ENCODE measurements around a stretch of chr10.

DNA sequence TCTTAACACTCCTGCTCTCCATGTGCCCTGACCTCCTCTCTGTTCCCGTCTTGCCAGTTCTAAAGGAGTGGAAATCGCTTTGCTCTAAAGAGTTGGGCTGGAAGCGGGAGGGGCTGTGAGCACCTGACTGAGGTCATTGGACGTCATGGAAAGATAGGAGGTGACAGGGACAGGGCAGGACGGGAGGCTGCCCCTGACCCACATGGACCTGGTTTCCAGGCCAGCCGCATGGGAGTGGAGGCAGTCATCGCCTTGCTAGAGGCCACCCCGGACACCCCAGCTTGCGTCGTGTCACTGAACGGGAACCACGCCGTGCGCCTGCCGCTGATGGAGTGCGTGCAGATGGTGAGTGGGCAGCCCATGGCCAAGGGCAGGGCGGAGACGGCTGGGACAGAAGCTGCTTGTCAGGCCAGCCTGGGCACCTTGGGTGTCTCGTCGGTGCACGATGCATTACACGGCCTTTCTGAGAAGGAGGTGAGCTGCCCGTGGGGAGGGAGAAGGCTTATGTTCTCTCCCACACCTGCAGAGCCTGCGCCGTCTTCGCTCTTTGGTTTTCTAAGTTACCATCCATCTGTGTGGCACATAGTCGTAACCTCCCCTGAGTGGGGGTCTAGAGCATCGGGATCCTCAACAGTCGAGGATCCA, 41.9 kb downstream of the PFKP start:
- RRBS: no CpG with 5 or more reads among the region's 29 CpGs

DNA sequence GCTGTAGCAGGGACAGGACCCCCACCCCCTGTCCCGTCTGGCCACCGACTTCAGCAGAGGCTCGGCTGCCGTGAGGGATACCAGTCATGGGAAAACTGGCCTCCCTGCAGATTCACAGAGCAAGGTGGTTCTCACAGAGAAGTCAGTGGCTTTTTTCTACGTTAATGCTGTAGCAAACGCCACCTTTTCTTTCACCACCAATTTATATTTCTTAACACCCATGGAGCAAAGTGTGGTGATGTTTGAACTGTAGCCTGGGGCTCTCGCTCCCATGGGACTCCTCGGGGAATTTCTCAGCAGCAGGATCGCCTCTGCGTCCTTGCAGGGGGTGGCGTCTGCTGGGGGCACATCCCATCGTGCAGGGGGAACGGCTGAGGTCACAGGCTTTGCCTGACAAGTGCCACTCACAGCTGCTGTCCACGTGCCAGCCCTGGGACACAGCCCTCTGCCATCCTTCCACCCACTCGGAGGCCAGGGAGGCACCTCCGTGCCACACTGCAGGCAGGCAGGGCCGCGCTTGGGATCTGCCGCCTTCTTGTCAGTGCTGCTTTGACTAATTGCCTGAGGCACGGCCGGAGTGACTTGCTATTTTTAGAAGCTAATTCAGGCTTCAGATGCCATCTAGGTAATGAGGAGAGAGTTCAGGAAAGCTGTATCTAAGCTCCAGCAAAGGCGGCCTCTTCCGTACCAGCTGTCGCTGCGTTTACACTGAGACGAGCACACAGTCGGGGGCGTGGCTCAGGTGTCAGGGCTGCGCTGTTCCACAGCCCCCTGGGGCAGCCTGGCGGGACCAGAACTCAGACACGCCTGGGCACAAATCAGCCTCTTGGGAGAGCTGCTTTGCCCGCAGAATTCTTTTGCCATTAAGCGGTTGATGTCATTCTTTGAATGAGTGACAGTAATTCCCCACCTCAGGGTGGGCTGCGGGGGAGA, 45.8 kb downstream of the PITRM1 start:
- RRBS: no CpG with 5 or more reads among the region's 34 CpGs

- RRBS: no CpG with 5 or more reads among the region's 2 CpGs
These were observed 199.6 kb upstream of the PITRM1 start for GRCh38 chr10:3372142-3372569.

DNA sequence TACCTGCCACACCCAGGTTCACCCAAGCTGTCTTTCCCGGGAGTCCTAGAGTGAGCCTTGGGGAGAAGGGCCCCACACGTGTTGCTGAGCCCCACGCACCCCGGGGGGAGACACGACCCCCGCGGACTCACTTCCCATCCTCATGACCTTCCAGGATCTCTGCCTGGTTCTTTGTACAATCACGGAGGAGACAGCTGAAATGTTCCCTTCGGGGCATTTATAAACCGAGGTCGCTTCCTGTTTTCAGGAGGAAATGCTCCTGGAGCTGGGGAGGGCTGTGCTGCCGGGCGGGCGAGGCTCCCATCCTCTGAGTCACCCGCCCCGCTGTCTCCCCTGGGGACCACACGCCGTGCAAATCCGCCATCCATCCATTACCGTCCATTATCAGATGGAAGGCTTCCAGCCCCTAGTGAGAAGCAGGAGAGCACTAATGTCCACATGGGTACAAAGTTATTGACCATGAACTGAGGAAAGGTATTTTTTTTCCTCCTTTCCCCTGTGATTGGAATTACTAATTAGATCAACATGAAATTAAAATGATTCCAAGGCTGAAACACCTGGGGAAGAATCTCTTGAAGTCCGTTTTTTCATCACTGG, 251.9 kb upstream of the PITRM1 start:
- RRBS: 95% methylated on average over 4 of the region's 21 CpGs

- RRBS: no CpG with 5 or more reads among the region's 6 CpGs
These were observed 295.7 kb upstream of the PITRM1 start for GRCh38 chr10:3468071-3468799.

- RRBS: no CpG with 5 or more reads among the region's 4 CpGs
These were observed 44.5 kb downstream of the KLF6 start for GRCh38 chr10:3740383-3741040.

- RRBS: no CpG with 5 or more reads among the region's 3 CpGs
These were observed 42.7 kb downstream of the KLF6 start for GRCh38 chr10:3742322-3742751.

GRCh38 chr10:3757983-3758452, 27.0 kb downstream of the KLF6 start:
- RRBS: 80% methylated on average over 1 of the region's 8 CpGs

DNA sequence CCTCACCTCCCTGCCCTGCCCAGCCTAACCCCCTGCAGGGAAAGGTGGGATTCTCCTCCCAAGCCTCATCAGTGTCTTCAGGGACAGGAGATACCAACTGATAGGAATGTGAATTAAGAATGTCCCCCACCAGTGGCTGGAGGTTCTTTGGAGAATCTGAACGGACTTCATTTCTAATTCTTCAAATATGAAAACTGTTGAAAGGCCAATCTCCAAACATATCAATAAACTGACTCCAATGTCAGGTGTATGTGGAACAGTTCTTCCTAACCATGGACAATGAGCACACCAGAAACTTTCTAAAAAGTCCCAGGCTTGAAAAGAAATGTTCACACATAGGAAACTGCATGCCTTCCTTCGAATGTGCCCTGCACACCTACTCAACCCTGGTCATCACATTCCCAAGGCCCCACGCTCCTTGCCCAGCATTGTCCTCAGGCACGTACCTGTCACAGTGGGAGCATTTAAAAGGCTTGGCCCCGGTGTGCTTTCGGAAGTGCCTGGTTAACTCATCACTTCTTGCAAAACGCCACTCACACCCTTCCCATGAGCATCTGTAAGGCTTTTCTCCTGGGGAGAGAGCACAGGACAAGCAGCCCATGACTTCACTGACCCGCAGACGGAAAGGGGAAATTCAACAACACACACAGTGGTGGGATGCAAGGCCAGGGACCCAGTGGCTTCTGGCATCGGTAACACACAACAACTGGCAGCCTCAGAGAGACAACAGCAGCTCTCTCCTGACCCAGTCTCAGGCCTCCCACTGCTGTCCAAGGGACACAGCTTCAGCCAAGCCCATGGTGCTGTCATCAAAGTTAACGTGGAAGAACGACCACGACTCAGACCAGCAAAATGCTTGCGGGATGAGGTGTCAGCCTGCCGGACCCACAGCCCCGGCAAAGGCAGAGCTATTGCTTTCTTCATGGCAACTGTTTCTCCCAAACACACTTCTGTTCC, 5.1 kb downstream of the KLF6 start:
- RRBS: no CpG with 5 or more reads among the region's 16 CpGs

DNA sequence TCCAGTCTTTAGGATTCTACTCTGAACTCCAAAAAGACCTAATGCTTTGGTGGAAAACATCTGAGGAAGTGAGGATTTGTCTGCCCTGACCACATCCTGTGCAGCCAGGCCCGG, 3.7 kb downstream of the KLF6 start:
- RRBS: 13% methylated on average over 1 of the region's 1 CpG

- RRBS: no CpG with 5 or more reads among the region's 9 CpGs
These were observed 18.2 kb upstream of the KLF6 start for GRCh38 chr10:3803193-3803686.

- RRBS: no CpG with 5 or more reads among the region's 6 CpGs
These were observed 144.7 kb upstream of the KLF6 start for GRCh38 chr10:3929717-3930104.

DNA sequence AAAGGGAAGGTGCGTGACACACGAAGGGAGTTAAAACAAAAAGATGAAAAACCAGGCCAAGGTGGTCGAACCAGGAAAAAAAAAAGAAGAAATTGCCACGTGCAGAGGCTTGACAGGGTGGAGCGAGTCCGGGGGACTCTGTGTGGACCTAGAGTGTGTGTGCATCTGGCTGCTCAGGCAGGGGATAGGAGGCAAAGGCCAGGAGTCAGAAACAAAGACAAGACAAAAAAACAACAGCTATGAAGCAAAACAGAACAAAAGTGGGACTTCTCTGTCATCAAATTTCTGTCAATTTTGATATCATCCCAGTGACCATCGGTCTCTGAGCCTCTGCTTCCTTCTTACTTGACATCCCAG, 206.9 kb upstream of the KLF6 start:
- RRBS: no CpG with 5 or more reads among the region's 7 CpGs

DNA sequence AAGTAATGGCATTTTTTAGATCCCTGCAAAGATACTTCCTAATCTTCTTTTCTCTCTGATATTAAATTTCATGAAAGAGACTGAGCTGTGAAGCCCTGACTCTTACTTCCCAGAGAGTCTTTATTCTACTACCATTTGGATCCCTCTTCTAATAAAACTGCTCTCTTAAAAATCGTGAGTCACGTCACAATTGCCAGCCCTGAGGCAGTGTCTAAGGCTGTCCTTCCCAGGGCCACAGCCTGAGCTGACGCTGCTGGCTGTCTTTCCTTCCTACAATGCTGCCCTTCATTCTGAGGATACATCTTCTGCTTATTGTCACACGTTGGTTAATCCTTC, 283.2 kb upstream of the KLF6 start:
- RRBS: no CpG with 5 or more reads among the region's 4 CpGs

DNA sequence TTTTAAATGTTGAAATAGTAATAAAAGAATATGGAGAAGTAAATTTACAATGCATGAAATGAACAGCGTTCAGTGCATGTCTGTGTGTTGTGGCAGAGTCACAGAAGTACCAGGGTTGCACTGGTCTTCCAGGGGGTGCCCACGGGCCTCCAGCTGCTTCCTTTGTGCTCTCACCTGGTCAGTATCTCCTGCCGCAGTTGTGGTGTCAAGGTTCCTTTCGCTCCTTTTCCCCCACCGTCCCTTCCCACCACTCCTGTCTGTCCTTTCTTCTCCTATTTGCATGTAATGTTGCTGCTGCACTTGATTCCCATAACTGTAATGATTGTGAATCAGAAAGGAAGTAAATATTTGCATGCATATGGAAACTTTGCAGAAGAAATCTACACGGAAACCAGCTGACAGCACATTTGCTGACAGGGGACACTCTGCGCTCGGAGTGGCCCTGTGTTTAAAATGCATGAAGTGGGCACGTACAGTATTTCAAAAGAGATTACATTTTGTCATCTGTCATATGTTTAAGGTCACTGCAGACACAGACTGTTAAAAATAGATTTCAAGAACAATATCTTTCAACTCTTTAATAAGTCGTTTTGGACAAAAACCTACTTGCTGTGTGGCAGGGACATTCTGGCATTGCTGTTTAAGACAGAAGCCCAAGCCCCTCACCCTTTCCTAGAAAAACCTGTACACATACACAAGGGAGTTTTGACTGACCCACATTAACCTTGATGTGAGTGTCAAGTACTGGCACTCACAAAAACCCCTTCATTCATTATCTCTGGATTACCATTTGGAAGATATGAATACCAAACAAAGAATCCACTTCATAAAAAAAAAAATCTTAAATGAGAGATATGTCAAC, 336.7 kb upstream of the KLF6 start:
- RRBS: no CpG with 5 or more reads among the region's 10 CpGs

GRCh38 chr10:4127976-4128417, 343.0 kb upstream of the KLF6 start:
- RRBS: no CpG with 5 or more reads among the region's 1 CpG

DNA sequence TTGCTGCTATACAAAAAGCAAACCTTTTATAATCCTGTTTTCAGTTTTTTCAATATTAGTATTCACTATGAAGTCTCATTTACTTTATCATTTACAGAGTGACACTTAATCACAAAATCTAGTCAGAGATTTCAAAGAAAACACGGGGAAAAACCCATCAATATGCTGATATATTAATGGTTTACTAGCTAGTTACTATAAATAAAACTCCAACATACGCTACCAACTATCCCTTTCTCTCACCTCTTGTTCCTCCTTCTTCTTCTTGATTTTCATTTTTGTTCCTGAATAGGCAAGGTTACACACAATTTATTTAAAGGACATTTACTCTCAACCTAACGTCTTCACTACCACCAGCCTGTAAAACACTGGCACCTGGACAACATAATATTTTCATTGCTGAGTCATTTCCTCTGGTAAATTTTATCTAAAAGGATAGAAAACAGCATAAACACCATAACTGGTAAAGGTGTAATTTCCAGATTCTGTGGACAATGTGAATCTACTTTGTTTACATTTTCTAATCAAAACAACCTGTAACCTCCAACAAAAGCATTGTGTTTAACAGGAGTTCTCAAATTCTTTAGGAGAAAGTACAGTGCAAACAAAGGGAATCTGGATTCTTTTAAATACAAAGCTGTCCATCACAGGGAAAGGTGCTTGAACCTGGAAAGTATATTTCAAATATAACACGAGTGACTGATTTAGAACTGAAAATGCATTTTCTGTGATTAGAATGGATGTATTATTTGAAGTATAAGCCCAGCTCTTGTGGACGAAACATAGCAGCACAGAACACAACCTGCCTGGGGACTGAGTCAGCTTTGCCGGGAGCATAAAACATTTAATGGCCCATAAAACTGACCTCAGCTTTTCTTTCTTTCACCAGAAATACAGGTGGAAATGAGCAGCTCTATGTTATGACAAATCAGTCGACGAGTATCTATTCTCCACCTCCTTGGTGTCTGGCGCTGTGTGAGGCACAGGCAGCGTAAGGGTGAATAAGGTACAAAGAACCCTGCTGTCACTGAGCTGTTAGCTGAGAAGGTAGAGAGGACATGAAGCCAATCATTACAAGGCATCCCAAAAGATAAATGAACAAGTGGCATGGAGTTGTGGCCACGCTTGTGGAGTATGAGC, 471.9 kb upstream of the AKR1E2 start:
- RRBS: no CpG with 5 or more reads among the region's 11 CpGs

- RRBS: no CpG with 5 or more reads among the region's 1 CpG
These were observed 62.1 kb upstream of the AKR1E2 start for GRCh38 chr10:4763935-4764309.

DNA sequence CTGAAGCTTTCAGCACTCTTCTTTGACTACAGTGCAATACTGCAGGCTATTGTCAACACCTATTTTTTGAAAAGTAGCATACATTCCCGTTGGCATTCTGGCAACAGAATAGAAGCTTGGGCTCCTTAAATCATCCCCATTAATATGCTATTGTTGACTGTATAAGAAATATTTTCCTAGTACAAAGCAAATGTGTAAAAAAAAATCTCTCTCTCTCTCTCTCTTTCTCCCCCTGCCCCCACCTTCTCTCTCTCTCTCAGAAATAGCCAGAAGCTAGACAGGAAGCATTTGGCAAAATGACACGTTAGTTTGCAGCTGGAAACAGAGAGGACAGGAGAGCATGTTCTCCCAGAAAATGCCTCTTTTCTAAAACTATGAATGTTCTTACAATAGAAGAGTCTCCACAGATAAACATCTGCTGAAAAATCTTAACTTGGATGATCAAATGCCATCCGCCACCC, 59.6 kb upstream of the AKR1E2 start:
- RRBS: no CpG with 5 or more reads among the region's 3 CpGs

GRCh38 chr10:4868036-4868825, 42.2 kb downstream of the AKR1E2 start:
- RRBS: no CpG with 5 or more reads among the region's 4 CpGs